ENCODE results near the genes ABCB9 and DDX55.

DNA sequence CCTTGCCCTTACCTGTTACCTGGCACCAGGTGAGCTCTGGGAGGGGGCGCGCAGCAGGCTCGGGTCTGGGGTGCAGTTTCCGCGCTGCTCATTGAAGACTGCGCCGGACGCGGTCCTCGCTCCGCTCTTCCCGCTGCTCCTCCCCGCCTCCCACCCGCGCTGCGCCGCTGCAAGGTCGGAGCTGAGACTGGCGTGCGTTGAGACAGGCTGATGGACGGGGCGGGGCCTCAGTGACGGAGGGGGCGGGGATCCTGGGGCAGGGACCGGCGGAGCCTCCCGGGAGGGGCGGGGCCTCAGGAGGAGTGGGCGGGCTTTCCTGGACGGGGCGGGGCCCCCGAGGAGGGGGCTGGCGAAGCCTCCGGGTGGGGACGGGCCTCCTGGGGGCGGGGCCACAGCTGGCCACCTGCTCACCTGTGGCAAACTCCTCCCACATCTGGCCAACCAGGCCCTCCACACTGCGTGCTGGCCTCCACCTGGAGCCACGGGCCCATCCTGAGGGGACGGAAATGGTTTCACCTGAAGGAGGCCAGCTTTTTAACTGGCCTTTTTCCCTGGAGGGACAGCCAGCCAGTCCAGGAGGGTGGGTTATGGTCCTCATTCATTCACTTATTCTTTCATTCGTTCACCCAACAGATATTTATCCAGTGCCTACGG, at the start of gene ABCB9:
ABCB9 (minus strand) TSS at position 189 of the 654 bp plus-strand sequence.
- RAMPAGE, long total RNA = no peak
- RRBS, 2 experiments = 2 to 5% methylated on average over 7 of the region's 41 CpGs
CAGE:
- cytosol, long polyA minus RNA = no peak
- cytosol, long polyA plus RNA = no peak
- long polyA plus RNA = no peak
- nucleolus, long total RNA = no peak
- nucleus, long polyA plus RNA = no peak
- nucleus, long total RNA = no peak

GRCh38 chr12:123043596-123043941, 63.1 kb downstream of the ARL6IP4 start:
- RAMPAGE, long total RNA = no peak
- RRBS, 2 experiments = no CpG with 5 or more reads among the region's 7 CpGs
CAGE:
- cytosol, long polyA minus RNA = no peak
- cytosol, long polyA plus RNA = no peak
- long polyA plus RNA = no peak
- nucleolus, long total RNA = no peak
- nucleus, long polyA plus RNA = no peak
- nucleus, long total RNA = no peak

DNA sequence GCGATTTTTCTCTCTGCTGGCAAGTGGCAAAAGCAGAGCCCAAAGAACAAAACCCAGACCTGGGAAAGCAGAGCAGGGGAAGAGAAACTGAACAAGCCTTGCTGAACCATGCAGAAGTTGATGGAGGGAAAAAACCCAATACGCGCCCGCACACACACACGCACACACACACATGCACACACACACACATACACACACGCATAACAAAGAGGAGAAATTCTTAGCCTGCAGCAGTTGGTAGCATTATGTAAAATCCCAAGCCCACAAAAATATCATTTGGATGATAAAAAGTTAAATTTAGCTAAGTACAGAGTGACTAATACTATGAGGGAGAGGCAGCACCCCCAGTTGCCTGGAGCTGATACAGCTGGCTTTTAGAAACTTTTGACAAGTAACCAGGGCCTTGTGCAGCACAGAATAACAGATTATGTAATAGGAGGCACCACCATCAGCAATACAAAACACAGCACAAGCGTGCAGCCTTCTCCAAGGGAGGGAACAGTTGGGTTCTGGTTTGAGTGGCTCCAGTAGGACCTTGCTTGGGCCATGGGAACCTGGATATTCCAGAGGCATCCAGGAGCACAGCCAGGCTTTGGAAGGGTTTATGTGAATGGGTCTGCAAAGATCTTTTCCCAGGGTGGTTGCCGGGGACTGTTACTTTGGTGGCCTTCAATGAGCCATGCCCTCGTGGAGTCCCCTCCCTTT, 35.3 kb downstream of the PITPNM2 start:
- RAMPAGE, long total RNA = no peak
- RRBS, 2 experiments = no CpG with 5 or more reads among the region's 9 CpGs
CAGE:
- cytosol, long polyA minus RNA = no peak
- cytosol, long polyA plus RNA = no peak
- long polyA plus RNA = no peak
- nucleolus, long total RNA = no peak
- nucleus, long polyA plus RNA = no peak
- nucleus, long total RNA = no peak

GRCh38 chr12:123151414-123151835, 535 bp upstream of the PITPNM2 start:
- RAMPAGE, long total RNA = no peak
- RRBS, 2 experiments = 8 to 12% methylated on average over 11 to 12 of the region's 26 CpGs
CAGE:
- cytosol, long polyA minus RNA = no peak
- cytosol, long polyA plus RNA = no peak
- long polyA plus RNA = no peak
- nucleolus, long total RNA = no peak
- nucleus, long polyA plus RNA = no peak
- nucleus, long total RNA = no peak

GRCh38 chr12:123243825-123244379, 10.7 kb downstream of the MTRFR start:
- RAMPAGE, long total RNA = no peak
- RRBS, 2 experiments = no CpG with 5 or more reads among the region's 9 CpGs
CAGE:
- cytosol, long polyA minus RNA = no peak
- cytosol, long polyA plus RNA = no peak
- long polyA plus RNA = no peak
- nucleolus, long total RNA = no peak
- nucleus, long polyA plus RNA = no peak
- nucleus, long total RNA = no peak

GRCh38 chr12:123265009-123265363, 6.7 kb downstream of the CDK2AP1 start:
- RAMPAGE, long total RNA = no peak
- RRBS, 2 experiments = no CpG with 5 or more reads among the region's 13 CpGs
CAGE:
- cytosol, long polyA minus RNA = no peak
- cytosol, long polyA plus RNA = no peak
- long polyA plus RNA = no peak
- nucleolus, long total RNA = no peak
- nucleus, long polyA plus RNA = no peak
- nucleus, long total RNA = no peak

DNA sequence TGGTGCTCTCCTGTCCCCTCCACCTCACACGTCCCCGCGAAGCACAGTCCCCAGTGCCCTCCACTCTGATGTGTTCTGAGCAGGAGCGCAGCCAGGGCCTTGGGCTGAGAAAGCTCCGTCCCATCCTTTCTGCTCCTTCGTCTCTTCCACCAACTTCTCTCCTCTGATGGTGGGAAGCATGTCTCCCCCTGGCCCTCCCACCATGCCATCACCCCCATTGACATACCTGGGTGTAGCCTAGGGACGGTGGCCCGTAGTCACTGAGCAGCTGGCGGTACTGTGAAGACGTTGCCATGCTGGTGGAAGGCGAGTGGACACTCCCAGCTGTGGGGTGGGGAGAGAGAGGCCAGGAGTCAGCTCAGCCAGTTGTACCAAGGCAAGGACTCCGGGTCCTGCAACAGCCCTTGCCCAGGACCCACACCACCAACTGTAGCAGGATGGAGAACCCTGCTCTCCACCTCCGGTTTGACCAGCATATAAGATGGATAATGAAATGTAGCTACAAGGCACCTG, 4.6 kb downstream of the CDK2AP1 start:
- RAMPAGE, long total RNA = no peak
- RRBS, 2 experiments = 85 to 96% methylated on average over 2 of the region's 13 CpGs
CAGE:
- cytosol, long polyA minus RNA = no peak
- cytosol, long polyA plus RNA = no peak
- long polyA plus RNA = no peak
- nucleolus, long total RNA = no peak
- nucleus, long polyA plus RNA = no peak
- nucleus, long total RNA = no peak

GRCh38 chr12:123269916-123270991, 1.4 kb downstream of the CDK2AP1 start:
- RAMPAGE, long total RNA = no peak
- RRBS, 2 experiments = under 1 to 2% methylated on average over 4 to 7 of the region's 58 CpGs
CAGE:
- cytosol, long polyA minus RNA = no peak
- cytosol, long polyA plus RNA = start-site peak on the minus strand at chr12:123270292-123270349, 35 and 40 reads in 2 replicates
- long polyA plus RNA = no peak
- nucleolus, long total RNA = no peak
- nucleus, long polyA plus RNA = no peak
- nucleus, long total RNA = no peak

GRCh38 chr12:123398182-123398997, 14.5 kb downstream of the KMT5A start:
- RAMPAGE, long total RNA = no peak
- RRBS, 2 experiments = 93 to 100% methylated on average over 2 to 3 of the region's 19 CpGs
CAGE:
- cytosol, long polyA minus RNA = no peak
- cytosol, long polyA plus RNA = no peak
- long polyA plus RNA = no peak
- nucleolus, long total RNA = no peak
- nucleus, long polyA plus RNA = no peak
- nucleus, long total RNA = no peak

DNA sequence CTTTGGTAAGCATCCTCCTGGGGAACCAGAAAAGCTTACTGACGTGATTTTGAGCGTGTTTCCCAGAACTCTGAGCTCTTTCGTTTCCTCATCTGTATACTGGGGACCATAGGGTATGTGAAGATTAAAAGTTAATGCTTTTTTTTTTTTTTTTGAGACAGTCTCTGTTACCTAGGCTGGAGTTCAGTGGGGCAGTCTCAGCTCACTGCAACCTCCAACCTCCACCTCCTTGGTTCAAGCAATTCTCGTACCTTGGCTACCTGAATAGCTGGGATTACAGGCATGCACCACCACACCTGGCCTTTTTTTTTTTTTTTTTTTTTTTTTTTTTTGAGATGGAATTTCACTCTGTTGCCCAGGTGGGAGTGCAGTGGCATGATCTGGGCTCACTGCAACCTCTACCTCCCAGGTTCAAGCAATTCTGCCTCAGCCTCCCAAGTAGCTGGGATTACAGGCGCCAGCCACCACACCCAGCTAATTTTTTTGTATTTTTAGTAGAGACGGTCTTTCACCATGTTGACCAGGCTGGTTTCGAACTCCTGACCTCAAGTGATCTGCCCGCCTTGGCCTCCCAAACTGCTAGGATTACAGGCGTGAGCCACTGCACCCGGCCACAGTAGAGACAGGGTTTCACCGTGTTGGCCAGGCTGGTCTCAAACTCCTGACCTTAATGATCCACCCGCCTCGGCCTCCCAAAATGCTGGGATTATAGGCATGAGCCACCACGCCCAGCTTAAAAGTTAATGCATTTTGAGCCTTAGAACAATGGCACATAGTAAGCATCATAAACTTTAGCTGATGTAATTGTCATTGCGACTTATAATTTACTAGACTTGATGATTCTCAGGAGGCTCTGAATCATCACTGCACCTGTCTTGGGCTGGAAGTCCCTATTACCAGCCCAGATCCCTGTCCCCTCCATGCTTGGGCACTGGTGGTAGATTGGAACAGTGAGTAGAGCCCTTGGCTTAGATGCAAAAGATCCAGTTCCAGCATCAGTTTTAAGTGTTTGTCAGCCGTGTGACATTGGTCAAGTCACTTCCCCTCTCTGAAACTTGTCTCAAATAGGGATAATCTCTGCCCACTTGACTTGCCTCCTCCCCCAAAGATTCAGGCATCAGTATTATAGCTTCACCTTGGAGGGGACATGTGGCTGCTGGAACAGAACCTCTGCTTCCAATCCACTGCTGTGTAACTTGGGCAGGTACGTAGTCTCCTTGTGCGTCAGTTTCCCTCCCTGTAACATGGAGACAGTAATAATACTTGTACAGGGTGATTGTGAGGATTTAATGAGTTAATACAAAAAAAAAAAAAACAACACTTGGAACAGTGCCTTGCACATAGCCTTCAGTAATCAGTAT, 26.0 kb downstream of the KMT5A start:
- RAMPAGE, long total RNA = no peak
- RRBS, 2 experiments = no CpG with 5 or more reads among the region's 18 CpGs
CAGE:
- cytosol, long polyA minus RNA = no peak
- cytosol, long polyA plus RNA = no peak
- long polyA plus RNA = no peak
- nucleolus, long total RNA = no peak
- nucleus, long polyA plus RNA = no peak
- nucleus, long total RNA = no peak

DNA sequence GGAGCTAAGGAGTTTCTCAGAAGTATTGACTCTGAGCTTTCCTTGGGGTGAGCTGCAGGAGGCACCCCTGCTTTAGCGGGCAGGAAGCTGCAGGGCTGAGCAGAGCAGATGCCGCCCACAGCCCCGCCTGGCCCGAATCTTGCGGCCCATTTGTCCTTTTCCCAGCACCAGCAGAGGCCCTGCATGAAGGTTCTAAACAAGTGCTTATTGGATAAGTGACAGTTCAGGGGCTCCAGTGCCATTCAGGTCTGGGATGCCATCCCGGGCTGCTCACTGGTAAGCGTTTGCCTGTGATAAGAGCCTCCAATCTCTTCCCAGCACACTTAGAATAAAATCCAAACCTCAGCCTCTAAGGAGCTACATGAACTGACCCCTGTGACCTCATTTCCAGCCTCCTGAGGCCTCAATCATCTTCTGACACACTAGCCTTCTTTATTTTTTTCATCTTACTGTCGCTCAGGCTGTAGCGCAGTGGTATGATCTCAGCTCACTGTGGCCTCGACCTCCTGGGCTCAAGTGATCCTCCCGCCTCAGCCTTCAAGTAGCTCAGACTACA, 11.3 kb downstream of the RILPL1 start:
- RAMPAGE, long total RNA = no peak
- RRBS, 2 experiments = no CpG with 5 or more reads among the region's 11 CpGs
CAGE:
- cytosol, long polyA minus RNA = no peak
- cytosol, long polyA plus RNA = no peak
- long polyA plus RNA = no peak
- nucleolus, long total RNA = no peak
- nucleus, long polyA plus RNA = no peak
- nucleus, long total RNA = no peak

DNA sequence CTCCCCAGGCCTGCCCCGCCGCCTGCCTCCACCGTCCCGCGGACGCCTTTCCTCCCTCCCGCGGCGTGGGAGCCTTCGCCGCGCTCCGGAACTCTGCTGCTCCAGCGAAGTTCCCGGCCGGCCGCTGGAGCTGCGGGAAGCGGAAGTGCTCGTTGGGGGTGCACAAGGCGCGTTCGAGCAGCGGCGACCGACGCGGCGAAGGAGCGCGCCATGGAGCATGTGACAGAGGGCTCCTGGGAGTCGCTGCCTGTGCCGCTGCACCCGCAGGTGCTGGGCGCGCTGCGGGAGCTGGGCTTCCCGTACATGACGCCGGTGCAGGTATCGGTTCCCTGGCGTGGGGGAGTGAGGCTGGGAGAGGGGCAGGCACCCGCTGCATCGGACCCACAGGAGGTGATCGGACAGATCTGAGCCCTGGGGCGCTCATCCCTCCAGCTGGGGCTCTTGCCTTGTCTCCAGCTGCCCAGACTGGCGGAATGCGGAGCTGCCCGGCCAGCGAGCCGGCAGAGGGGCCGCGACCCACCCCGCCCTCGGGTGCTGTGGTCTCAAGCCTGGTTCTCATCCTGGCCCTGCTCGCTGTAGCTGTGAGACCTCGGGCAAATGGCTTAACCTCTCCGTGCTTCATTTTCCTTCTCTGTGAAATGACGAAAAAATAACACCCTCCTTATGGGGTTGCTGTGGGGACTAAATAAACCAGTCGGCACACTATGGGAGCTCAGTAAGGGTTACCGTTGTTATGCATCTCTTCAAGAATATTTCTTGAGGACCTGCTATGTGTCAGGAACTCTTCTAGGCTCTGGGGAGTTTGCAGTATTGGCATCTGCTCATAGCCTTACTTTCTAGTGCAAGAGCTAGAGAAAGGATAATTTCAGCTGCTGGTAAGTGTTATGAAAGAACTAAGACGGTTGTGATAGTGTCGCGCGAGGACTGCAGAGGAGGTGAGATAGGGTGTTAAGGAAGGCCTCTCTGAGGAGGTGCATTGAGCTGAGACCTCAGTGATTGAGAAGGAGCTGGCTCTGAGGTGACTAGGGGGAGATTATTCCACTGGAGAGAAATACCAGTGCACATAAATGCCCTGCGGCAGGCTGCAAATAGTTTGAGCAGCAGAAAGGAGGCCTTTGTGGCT, at the start of gene DDX55:
DDX55 (plus strand) TSS at position 161 of the 1,123 bp plus-strand sequence.
- RAMPAGE, long total RNA = start-site peak on the minus strand centred at position 108 of the sequence, 37 bp wide, 16 and 10 reads in 2 replicates; start-site peak on the plus strand centred at position 196 of the sequence, 62 bp wide, 412 and 365 reads in 2 replicates
- RRBS, 2 experiments = 0% methylated on average over 7 of the region's 66 CpGs; no CpG with 5 or more reads in 1 of the 2 experiments
CAGE:
- cytosol, long polyA minus RNA = start-site peak on the plus strand centred at position 213 of the sequence, 38 bp wide, 62 reads
- cytosol, long polyA plus RNA = no peak
- long polyA plus RNA = start-site peak on the plus strand centred at position 192 of the sequence, 44 bp wide, 102 and 72 reads in 2 replicates
- nucleolus, long total RNA = no peak
- nucleus, long polyA plus RNA = no peak
- nucleus, long total RNA = no peak

GRCh38 chr12:123942108-123942925, 30.3 kb downstream of the CCDC92 start:
- RAMPAGE, long total RNA = no peak
- RRBS, 2 experiments = no CpG with 5 or more reads among the region's 17 CpGs
CAGE:
- cytosol, long polyA minus RNA = no peak
- cytosol, long polyA plus RNA = no peak
- long polyA plus RNA = no peak
- nucleolus, long total RNA = no peak
- nucleus, long polyA plus RNA = no peak
- nucleus, long total RNA = no peak

- RAMPAGE, long total RNA = no peak
- RRBS, 2 experiments = 1 to 3% methylated on average over 39 to 49 of the region's 75 CpGs
CAGE:
- cytosol, long polyA minus RNA = no peak
- cytosol, long polyA plus RNA = no peak
- long polyA plus RNA = no peak
- nucleolus, long total RNA = no peak
- nucleus, long polyA plus RNA = no peak
- nucleus, long total RNA = no peak
Measured at GRCh38 chr12:123973524-123974410, 752 bp downstream of the ZNF664 start.

DNA sequence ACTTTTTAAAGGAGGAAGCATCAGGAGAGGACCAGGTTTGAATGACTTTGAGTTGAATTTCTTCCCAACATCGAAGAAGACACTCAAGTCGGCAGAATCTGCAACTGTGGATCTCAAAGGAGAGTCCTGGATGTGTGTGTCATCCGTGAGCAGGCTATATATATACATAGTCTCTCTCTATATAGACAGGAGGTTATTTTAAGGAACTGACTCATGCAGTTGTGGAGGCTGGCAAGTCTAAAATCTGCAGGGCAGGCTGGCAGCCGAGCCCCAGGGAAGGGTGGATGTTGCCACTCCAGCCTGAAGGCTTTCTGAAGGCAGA, 53.7 kb downstream of the ZNF664 start:
- RAMPAGE, long total RNA = no peak
- RRBS, 2 experiments = no CpG with 5 or more reads among the region's 4 CpGs
CAGE:
- cytosol, long polyA minus RNA = no peak
- cytosol, long polyA plus RNA = no peak
- long polyA plus RNA = no peak
- nucleolus, long total RNA = no peak
- nucleus, long polyA plus RNA = no peak
- nucleus, long total RNA = no peak

DNA sequence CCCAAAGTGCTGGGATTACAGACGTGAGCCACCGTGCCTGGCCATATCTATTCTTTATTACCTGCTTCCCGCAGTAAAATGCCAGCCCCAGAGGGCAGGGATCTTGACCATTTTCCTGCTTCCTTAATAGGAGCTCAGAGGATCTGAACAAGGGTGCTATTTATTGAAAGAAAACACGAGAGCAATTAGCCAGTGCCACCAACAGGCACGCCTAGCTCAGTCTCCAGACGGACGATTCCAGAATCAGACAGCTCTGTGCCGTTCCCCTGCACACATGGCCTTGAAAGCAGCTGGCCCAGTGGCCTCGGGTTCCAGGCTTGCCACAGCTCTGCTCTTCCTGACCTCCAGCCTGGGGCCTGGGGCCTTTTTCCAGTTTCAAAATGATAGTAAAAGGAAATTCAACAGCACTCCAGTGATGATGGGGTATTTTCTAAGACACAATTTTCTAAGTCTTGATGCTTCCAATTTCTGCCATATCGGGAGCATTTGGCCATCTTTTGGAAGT, 135.2 kb upstream of the RFLNA start:
- RAMPAGE, long total RNA = no peak
- RRBS, 2 experiments = no CpG with 5 or more reads among the region's 10 CpGs
CAGE:
- cytosol, long polyA minus RNA = no peak
- cytosol, long polyA plus RNA = no peak
- long polyA plus RNA = no peak
- nucleolus, long total RNA = no peak
- nucleus, long polyA plus RNA = no peak
- nucleus, long total RNA = no peak

- RAMPAGE, long total RNA = no peak
- RRBS, 2 experiments = no CpG with 5 or more reads among the region's 9 CpGs
CAGE:
- cytosol, long polyA minus RNA = no peak
- cytosol, long polyA plus RNA = no peak
- long polyA plus RNA = no peak
- nucleolus, long total RNA = no peak
- nucleus, long polyA plus RNA = no peak
- nucleus, long total RNA = no peak
Measured at GRCh38 chr12:124238675-124239420, 56.0 kb upstream of the RFLNA start.

- RAMPAGE, long total RNA = no peak
- RRBS, 2 experiments = 4 to 8% methylated on average over 7 to 9 of the region's 20 CpGs
CAGE:
- cytosol, long polyA minus RNA = no peak
- cytosol, long polyA plus RNA = no peak
- long polyA plus RNA = no peak
- nucleolus, long total RNA = no peak
- nucleus, long polyA plus RNA = no peak
- nucleus, long total RNA = no peak
Measured at GRCh38 chr12:124296248-124296727, 1.4 kb downstream of the RFLNA start.

- RAMPAGE, long total RNA = no peak
- RRBS, 2 experiments = 97 to 98% methylated on average over 3 to 6 of the region's 61 CpGs
CAGE:
- cytosol, long polyA minus RNA = no peak
- cytosol, long polyA plus RNA = no peak
- long polyA plus RNA = no peak
- nucleolus, long total RNA = start-site peak on the minus strand at chr12:124324807-124324861, 22 reads
- nucleus, long polyA plus RNA = no peak
- nucleus, long total RNA = no peak
Measured at GRCh38 chr12:124324689-124325725, 30.1 kb downstream of the RFLNA start.

DNA sequence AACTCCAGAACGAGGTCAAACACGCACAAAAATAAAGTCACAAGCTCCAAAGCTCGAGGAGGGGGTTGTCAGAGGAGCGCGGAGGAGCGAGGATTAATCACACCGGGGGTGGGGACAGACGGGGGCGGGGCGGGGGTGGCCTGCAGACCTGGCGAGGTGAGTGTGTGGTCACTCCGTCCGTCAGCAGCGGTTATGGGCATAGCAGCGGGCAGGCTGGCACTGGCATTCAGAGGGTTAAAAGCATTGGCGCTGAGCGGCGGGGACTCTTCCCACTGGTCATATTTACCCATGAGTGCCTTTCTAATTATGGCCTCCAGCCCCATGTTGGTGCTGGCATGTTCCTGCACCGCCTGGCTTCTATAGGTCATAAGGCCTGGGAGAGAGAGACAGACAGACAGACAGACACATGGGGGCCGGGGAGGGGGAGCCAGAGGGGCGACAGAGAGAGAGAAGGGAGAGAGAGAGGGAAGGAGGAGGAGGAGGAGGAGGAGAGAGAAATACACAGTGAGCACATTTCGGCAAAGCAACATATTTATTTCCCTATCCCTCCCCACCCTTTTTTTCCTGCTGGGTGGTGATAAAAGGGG, 32.5 kb downstream of the RFLNA start:
- RAMPAGE, long total RNA = no peak
- RRBS, 2 experiments = no CpG with 5 or more reads among the region's 22 CpGs
CAGE:
- cytosol, long polyA minus RNA = no peak
- cytosol, long polyA plus RNA = no peak
- long polyA plus RNA = no peak
- nucleolus, long total RNA = no peak
- nucleus, long polyA plus RNA = no peak
- nucleus, long total RNA = no peak